NT2/D1 (cell line): Measurements from ENCODE around the genes NCR3LG1, MYOD1 and E2F8.

DNA sequence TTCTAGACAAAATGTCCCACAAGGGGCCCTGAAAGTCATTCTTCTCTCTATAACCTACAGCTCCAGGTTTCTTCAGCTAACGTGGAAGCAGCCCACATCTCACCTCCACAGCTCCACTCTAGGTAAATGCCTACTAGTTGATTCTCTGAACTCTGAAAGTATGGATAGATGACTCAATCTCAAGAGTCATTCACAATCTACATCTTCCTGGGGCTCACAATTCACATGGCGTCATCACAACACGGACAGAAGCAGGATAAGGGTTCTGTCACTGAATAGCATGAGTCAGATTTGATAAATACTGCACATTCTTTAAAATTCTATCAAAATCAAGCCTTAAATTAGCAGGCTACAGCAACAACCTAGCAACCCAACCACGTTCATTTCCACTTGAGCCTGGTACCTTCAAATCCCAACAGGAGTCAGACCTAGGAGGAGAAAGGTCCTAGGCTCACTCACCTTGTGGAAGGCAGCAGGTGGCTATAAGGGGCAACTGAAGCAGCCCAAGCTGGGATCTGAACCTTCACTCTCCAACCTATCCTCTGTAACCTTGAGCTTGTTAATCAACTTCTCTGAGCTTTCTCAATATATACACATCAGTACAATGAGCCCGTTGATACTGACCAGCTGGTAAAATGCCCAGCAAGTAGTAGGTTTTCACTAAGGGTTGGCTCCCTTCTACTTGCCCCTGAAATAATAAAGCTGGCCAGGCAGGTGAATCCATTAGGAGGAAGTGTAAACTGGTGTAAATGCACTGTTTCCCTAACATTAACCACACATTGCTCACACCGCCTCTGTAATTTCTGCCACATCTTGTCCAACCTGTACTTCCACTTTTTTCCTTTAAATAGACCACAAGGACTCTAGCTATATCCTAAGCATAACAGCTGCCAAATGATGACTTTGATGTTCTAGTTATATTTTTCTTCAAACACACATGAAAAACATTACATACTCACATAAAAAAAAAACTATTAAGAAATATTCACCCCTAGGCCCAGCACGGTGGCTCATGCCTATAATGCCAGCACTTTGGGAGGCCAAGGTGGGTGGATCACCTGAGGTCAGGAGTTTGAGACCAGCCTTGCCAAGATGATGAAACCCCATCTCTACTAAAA, 95.9 kb downstream of the PLEKHA7 start:
- RRBS, 2 experiments = no CpG with 5 or more reads among the region's 7 CpGs

DNA sequence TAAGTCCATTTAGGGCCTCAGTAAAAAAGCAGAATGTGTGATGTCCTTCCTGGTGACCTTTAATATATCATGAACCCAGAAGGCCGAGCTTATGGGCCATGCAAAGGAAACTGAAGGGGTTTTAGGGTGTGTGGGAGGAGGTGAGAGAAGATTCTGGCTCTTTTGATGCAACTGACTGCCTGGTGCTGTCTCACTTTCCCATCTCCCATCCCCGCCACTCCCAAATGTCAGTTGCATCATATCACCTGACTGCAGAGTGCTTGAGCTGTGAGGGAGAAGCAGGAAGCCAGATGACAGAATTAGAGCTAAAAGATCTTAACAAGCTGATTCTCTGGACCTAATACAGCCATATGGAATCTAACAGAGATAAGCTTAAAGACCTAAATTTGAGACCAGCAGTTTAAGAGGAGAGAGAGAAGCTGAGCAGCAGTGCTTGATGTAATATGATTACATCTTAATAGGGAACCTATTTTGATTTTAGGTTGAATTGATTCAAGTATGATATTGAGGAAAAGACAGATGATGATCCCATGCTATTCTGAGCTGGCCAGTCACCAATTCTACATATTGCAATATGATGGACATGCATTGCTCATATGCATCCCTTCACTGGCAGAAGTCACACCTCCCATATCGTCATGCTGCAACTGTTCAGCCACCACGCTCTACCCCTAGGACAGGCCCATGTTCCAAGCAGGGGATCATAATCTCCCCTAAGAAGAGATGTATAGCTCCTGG, 45.1 kb downstream of the PLEKHA7 start:
- RRBS, 2 experiments = no CpG with 5 or more reads among the region's 4 CpGs

DNA sequence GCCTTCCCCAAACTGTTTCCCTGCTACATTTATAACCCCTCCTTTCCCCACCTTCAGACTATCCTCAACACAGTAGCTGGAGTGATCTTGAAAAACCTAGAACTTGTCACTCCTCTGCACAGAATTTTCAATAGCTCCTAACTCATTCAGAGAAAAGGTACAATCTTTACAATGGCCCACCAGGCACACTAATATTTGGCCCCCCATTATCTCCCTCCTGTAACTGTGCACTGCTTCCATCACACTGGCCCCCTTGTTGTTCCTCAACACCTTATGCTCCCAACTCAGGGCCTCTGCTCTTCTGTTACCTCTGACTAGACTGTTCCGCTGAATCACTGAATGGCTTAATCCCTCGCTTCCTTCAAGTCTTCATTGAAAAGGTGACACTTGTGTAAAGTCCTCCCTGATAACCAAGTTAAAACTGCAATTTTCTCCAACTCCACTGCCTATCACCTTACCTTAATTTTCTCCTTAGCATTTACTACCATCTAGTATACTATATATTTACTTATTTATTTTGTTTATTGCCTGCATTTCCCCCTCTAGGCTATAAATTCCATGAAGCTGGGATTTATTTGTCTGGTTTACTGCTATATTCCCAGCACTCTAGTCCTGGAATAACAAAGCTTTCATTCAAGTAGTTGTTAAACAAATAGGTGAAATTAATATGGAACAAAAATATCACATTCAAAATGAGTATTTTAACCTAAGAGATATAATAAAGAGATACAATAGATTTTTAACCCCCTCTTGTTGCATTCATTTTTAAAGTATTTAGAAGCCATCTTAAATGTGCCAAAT, 21.8 kb downstream of the PIK3C2A start:
- RRBS, 2 experiments = no CpG with 5 or more reads among the region's 2 CpGs

GRCh38 chr11:17351520-17352203, at the start of gene NCR3LG1:
NCR3LG1 (plus strand) TSS chr11:17351800.
- RRBS, 2 experiments = 2 to 4% methylated on average over 19 to 21 of the region's 60 CpGs

- RRBS, 2 experiments = no CpG with 5 or more reads among the region's 10 CpGs
Measured at GRCh38 chr11:17356420-17357113, 5.0 kb downstream of the NCR3LG1 start.

DNA sequence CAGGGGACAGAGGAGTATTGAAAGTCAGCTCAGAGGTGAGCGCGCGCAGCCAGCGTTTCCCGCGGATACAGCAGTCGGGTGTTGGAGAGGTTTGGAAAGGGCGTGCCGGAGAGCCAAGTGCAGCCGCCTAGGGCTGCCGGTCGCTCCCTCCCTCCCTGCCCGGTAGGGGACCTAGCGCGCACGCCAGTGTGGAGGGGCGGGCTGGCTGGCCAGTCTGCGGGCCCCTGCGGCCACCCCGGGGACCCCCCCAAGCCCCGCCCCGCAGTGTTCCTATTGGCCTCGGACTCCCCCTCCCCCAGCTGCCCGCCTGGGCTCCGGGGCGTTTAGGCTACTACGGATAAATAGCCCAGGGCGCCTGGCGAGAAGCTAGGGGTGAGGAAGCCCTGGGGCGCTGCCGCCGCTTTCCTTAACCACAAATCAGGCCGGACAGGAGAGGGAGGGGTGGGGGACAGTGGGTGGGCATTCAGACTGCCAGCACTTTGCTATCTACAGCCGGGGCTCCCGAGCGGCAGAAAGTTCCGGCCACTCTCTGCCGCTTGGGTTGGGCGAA, at the start of gene MYOD1:
Gene MYOD1 (plus strand): TSS at position 369 of the 550 bp plus-strand sequence.
- RRBS, 2 experiments = under 1 to 1% methylated on average over 14 to 16 of the region's 39 CpGs

- RRBS, 2 experiments = no CpG with 5 or more reads among the region's 4 CpGs
Measured at GRCh38 chr11:17921680-17922377, 91.0 kb downstream of the SERGEF start.

DNA sequence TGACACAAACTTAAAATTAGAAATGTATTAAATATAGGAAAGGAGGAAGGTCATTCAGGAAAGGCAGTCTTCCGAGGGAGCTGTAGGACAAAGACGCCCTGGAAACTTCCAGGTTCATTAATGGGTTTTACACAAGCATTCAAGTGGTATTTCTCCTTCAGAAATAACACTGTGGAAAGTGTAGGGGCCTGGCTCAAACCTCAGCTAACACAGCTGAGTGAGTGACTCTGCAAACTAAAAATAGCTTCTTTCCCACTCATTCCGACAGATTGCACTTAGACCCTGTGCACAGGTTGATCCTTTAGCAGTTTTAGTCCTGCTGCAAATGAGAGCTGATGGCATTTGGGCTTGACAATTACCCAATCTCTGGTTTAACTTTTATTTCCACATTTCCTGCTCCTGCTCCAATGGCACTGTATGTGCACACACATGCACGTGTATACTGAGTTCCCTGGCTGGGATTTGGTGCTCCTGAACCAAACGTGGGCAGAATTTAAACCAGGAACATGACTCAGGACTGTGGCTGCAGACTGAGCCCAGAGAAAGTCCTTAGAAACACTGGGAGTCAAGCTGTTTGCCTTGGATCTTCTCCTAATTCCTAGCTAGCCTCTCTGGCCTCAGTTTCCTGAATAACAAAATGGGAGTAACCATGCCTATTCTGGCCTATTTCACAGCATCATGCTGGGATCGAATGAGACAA, 58.4 kb downstream of the SERGEF start:
- RRBS, 2 experiments = no CpG with 5 or more reads among the region's 6 CpGs

DNA sequence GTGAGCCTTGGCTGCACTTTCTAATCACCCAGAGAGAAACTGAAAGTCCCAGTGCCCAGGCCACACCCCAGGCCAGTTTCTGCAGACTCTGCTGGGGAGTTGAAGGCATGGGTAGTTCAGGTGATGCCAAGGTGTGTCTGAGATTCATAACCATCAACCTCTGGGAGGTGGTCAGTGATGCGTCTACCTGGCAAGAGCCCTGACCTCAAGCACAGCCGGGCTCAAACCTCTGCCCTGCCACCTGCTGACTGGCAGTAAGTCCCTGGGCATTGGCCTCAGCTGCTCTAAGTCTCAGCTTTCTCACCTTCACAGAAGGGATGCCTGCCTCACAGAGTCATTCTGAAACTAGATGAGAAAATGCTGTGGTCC, 1.7 kb downstream of the SAA2 start:
- RRBS, 2 experiments = no CpG with 5 or more reads among the region's 2 CpGs

GRCh38 chr11:18394720-18395035, 315 bp downstream of the LDHA start:
- RRBS, 2 experiments = 0 to 9% methylated on average over 3 of the region's 25 CpGs

DNA sequence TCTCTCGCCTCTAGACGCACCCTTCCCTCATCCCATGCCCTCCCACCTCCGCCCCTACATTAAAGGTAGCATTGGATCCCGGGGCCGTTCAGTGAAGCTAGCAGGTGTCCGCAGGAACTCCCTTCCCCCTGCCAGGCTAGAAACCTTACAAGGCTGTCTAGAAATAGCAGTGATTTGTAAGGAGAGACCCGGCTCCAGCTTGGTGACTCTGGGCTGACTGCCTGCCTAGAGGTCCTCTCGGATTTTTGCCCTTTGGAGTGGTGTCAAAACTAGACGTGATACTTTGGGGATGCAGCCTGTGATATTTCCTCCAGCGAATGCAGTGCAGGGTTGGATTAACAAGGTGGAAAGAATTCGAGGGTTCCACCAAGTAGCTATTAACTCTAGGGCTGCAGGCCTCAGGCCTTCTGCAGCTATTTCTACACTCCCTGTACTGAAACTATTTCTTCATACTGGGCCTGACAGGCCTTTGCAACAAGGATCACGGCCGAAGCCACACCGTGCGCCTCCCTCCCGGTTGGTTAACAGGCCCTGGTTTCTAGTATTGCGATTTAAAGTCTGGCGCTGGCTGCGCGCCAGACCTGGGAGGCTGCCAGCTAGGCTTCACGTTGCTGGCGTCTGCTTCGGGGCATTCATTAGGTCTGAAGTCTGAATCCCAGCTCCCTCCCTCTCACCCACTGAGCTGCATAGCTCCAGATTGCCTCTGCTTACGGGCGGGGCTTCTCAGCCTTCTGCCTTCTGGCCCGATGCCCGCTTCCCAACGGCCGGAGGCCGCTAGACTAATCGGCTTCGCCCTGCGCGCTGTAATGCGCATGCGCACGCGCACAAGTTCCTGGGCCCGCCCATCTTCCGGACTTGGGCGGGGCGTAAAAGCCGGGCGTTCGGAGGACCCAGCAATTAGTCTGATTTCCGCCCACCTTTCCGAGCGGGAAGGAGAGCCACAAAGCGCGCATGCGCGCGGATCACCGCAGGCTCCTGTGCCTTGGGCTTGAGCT, 1.3 kb downstream of the LDHA start:
- RRBS, 2 experiments = 2 to 3% methylated on average over 10 to 14 of the region's 54 CpGs

DNA sequence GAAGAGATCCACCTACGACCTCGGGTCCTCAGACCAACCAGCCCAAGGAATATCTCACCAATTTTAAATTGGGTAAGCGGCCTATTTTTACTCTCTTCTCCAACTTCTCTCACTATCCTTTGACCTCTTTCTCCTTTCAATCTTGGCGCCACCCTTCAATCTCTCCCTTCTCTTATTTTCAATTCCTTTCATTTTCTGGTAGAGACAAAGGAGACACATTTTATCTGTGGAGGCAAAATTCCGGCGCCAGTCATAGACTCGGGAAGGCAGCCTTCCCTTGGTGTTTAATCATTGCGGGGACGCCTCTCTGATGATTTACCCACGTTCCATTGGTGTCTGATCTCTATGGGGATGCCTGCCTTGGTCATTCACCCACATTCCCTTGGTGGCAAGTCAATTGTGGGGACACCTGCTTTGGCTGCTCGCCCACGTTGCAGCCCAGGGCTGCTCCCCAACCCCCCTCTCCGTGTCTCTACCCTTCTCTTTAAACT, 9.7 kb upstream of the SPTY2D1 start:
- RRBS, 2 experiments = no CpG with 5 or more reads among the region's 13 CpGs

DNA sequence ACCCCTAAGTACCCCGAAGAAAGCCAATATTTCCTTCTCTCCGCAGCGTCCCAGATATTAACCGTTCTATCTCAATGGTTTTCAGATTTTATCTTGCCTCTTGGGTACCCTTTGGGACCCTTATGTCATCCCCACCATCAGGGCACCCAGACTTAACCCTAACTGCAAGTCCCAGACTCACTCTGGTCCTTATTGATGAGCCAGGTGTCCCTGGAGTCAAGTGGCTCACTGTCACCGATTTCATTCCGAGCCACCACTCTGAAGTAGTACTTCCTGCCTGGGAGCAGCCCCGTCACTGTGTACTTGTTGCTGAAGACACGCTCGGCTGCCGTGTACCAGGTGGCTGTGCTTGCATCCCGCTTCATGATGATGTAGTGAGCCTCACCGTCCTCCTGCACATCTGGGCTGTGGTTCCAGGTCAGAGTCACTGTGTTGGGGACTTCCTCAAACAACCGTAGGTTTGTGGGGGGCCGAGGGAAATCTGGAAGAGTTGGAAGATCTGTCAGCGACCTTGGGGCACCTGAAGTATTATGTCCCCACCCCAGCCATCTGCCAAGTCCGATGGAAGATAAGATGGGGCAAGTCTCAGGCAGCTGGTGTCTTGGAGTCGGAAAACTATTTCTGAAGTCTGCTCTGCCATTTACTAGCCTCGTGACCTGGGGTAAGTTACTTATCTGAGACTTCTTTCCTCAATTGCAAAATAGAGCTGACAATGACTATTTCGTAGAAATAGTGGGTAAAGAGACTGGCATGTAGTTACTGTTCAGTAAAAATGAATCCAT, 8.3 kb downstream of the TMEM86A start:
- RRBS, 2 experiments = no CpG with 5 or more reads among the region's 19 CpGs

DNA sequence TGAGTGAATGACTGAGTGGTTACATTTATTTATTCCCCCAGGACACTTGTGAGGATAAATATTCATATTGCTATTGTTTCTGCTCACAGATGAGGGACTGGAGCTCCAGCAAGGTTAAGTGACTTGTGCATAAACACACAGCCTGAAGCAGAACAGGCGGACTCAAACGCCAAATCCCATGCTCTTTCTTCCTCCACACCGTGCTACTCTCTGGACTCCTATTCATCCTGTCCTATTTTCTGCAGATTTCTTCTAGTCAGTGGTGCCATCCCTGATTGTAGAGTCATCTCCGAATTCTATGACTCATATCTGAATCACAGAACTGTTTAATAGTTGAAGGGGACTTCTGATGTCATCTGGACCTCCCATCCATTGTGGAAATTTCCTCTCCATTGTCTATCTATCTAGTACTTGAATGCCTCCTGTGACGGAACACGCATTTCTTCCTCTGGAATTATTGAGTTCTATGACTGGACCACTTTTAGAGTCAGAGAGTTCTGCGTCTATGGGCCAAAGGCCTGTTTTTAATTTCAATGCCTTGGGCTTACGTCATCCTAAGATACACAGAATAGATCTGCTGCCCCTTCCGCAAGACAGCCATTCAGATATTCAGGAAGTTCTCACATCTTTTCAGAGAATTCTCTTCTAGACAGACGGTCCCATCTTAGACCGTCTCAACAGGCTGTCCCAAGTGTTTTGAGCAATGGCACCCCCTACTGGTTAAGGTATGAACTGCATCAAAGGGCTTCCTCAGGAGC, 27.7 kb downstream of the PTPN5 start:
- RRBS, 2 experiments = no CpG with 5 or more reads among the region's 11 CpGs

- RRBS, 2 experiments = no CpG with 5 or more reads among the region's 2 CpGs
Measured at GRCh38 chr11:19209617-19209964, 7.8 kb upstream of the CSRP3 start.

DNA sequence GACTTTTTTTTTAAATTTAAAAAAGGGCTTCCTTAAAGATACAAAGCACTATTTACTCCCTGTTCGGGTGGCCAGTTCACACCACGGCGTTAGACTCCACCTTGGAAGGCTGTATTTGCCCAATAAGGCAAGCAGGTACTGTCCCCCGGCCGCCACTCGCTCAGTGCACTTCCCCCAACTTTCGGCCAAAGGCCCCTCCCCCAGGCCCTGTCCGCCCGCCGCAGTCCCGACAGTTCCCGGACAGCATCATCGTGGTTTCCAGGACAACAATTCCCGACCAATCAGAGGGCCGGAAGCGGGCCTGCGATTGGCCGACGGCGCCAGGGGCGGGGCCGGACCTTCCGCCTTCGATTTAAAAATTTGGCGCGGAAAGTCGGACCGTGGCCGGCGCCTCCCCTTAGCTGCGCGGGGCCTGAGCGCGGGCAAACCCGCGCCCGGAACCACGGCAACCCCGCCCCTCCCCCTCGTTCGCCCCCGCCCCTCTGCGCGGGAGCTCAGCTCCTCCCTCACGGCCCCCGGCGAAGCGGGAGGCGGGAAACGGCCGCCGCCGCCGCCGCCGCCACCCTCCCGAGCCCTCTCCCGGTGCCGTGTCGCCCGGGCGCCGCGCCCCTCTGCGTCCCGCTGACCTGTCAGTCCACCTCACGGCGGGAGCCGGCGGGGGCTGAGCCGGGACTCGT, at the start of gene E2F8:
Gene E2F8 (minus strand): TSS at position 165 of the 677 bp plus-strand sequence.
- RRBS, 2 experiments = under 1 to 2% methylated on average over 56 to 60 of the region's 72 CpGs

GRCh38 chr11:19277459-19277899, 36.7 kb upstream of the E2F8 start:
- RRBS, 2 experiments = no CpG with 5 or more reads among the region's 6 CpGs

DNA sequence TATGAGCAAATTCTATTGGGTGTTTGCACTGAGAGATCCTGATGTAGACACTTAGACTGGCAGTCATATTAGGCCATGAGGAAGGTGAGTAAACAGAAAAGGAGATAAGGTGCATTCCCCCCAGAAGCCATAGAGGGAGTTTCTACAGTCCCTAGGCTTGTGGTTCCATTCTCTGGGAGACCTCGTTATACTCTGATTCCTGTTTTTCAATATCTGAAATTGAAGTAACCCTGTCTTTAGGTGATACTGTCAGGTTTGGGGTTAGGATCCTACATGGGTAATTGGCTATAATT, 101.4 kb upstream of the E2F8 start:
- RRBS, 2 experiments = no CpG with 5 or more reads among the region's 1 CpG

GRCh38 chr11:19419050-19420221, 178.7 kb upstream of the E2F8 start:
- RRBS, 2 experiments = no CpG with 5 or more reads among the region's 15 CpGs